Skeletal muscle satellite cell (primary cell): ENCODE measurements around a stretch of chr12.

DNA sequence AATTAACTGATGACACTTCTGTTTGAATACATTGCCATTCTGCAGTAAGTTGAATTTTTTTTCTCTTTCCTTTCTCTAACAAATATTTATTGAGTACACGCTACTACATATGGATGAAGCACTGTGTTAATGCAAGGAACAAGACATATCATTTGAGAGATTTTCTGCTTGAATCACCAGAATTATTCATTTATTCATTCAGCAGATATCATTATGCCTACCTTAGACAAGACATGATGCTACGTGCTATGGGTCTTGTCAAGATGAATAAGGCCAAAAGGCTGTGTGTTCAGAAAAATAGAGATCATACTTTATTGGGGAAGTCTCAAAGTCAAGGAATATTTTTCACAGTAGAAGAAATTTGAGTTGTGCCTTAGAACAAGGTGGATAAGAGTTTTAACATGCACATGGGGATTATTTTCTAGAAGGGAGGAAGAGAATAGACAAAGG lies 86.9 kb downstream of the SRGAP1 start:
- CAGE, long polyA plus RNA = no peak

GRCh38 chr12:64146702-64147880 lies 75.0 kb downstream of the KICS2 start:
- CAGE, long polyA plus RNA = no peak

DNA sequence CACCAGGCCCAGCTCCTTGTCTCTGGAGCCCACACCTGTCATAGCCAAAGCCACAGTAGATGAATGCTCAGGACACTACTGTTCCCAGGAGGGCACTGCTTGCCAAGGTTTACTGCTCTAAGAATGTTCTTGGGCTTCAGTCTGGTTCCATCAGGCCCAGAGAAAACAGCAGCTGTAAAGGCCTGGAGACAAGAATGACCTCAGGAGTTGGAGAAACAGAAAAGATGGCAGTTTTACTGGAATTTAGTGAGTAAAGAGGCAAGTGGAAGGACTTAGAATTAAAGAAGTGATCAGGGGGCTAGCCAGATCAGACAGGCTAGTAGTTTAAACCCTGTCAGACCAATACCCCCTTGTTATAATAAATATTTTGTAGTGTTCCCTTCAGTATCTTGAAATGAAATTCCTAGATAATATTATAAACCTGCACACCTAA lies 17.9 kb downstream of the TBK1 start:
- CAGE, long polyA plus RNA = no peak

DNA sequence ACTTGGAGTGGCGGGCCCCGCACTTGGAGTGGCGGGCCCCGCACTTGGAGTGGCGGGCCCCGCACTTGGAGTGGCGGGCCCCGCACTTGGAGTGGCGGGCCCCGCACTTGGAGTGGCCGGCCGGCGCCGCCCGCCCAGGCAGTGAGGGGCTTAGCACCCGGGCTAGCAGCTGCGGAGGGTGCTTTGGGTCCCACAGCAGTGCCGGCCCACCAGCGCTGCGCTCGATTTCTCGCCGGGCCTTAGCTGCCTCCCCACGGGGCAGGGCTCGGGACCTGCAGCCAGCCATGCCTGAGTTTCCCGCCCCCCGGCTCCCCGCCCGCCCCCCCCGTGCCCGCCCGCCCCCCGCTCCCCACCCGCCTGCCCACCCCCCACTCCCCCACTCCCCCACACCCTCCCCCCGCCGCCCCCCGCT lies 67.2 kb upstream of the RASSF3 start:
- CAGE, long polyA plus RNA = no peak

- CAGE, long polyA plus RNA = no peak
Observed at GRCh38 chr12:64583684-64584361, 26.5 kb upstream of the RASSF3 start.

DNA sequence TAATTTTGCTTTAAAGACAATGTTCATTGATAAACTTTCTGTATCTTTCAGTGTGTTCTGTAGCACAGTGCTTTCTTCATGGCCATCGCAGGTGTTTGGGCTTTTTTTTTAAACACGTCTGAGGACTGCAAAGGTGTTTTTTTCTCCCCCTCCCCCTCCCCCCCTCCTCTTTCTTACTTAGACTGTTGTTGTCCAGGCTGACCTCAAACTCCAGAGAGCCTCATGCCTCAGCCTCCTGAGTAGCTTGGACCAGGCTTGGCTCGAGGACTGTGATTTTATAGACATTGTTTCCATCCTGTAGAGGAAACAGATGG lies 41.9 kb downstream of the RASSF3 start:
- CAGE, long polyA plus RNA = no peak

DNA sequence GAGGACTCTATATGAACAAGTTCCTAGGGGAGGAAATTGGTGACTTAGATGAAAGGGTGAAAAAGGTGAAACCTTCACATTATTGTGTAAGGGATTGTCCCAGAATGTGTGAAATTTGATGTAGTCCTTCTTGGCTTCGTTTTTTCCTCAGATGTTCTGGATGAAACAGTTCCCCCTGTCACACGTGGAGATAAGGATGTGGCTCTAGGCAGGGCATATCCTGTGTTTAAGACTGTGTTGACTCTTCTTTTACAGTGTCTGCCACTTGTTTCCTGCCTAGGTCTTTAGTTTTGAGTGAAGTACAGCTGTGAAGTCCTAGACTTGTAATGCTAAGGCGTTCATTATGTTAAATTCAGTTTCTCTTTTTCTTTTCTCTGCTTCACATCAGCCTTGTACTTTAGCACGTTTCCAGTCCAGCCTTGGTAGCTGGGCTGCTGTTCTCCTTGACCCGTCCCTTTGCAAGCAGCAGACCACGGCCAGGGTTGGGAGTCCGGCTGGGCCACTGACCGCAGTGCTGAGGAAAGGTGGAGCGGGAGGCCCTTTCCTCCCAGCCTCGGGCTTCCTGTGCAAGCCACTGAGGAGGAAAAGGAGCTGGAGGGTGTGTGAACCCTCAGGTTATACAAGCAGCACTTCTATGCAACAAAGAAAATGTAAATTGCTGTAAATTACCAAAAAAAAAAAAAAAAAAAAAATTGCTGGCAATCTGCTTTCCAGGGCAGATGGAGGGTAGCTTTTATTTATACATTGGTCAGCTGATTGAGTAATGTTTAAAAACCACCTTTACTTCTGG lies 59.1 kb downstream of the RASSF3 start:
- CAGE, long polyA plus RNA = no peak

DNA sequence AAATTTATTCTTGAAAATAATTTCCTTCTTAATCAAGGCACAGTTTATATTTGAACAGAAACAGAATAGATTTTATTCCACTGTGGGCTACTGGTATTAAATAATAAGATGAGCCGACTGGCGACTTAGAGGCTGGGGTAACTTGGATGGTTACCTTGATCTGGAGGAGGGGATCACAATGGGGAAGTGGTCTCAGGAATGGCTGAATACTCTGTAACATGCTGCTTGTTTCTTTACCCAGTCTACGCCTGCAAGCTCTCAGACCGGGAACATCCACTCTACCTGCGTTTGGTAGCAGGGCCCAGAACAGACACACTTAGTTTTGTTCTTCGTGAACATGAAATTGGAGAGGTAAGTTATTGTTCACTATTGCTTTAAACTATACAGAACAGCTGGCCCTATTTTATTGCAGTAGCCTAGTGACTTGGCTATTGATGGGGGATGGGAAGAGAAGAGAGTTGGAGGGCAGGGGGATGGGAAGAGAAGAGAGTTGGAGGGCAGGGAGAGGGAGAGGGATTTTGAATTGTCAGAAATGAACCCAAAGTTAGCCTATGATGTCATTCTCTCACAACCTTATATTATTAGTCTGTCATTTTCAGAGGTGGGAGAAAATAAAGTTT lies 67.9 kb downstream of the GNS start:
- CAGE, long polyA plus RNA = no peak

GRCh38 chr12:64694550-64695783 lies 64.2 kb downstream of the GNS start:
- CAGE, long polyA plus RNA = no peak

- CAGE, long polyA plus RNA = no peak
Observed at GRCh38 chr12:64780238-64781461, 21.4 kb upstream of the GNS start.

- CAGE, long polyA plus RNA = no peak
Observed at GRCh38 chr12:64889782-64890431, 65.5 kb downstream of the TBC1D30 start.

DNA sequence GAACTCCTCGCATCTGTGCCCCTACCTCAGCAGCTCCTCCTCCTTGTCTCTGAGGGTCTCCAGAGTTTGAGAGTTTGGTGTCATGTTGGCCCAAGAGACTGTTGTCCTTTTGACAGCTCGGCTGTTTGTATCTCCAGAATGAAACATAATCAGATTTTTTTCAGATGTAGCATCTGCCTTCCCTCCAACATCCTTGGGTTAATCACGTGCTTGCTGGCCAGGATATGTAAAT lies 56.8 kb downstream of the HMGA2 start:
- CAGE, long polyA plus RNA = no peak

GRCh38 chr12:66237415-66238115 lies 48.6 kb downstream of the IRAK3 start:
- CAGE, long polyA plus RNA = no peak

- CAGE, long polyA plus RNA = no peak
Observed at GRCh38 chr12:66288136-66288687, 14.1 kb upstream of the HELB start.

- CAGE, long polyA plus RNA = no peak
Observed at GRCh38 chr12:66445144-66445642, 142.9 kb downstream of the HELB start.

- CAGE, long polyA plus RNA = no peak
Observed at GRCh38 chr12:67023523-67024470, 245.4 kb upstream of the CAND1 start.

- CAGE, long polyA plus RNA = no peak
Observed at GRCh38 chr12:67269074-67269198, 222 bp upstream of the CAND1 start.

DNA sequence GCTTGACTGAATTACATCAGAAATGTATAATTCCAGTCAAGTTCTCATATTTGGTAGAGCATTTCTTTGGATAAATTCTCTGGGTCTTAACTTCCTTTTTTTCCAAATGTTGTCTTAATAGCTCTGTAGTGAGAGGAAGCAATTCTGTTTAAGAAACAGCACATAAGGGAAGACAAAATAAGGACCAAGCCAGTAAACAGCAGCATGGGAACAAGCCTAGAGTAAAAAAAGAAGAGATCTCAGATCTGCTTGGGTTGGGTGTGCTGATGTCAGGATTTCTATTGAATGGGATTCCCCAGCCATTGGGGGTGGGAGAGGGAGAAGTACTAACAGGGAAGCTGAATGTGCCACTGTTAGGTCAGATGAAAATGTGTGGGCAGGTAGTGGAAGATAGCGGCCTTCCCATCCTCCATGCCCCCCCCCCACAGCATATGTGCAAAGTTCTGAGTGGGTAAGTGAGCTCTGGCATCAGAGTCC lies 14.1 kb upstream of the DYRK2 start:
- CAGE, long polyA plus RNA = no peak

DNA sequence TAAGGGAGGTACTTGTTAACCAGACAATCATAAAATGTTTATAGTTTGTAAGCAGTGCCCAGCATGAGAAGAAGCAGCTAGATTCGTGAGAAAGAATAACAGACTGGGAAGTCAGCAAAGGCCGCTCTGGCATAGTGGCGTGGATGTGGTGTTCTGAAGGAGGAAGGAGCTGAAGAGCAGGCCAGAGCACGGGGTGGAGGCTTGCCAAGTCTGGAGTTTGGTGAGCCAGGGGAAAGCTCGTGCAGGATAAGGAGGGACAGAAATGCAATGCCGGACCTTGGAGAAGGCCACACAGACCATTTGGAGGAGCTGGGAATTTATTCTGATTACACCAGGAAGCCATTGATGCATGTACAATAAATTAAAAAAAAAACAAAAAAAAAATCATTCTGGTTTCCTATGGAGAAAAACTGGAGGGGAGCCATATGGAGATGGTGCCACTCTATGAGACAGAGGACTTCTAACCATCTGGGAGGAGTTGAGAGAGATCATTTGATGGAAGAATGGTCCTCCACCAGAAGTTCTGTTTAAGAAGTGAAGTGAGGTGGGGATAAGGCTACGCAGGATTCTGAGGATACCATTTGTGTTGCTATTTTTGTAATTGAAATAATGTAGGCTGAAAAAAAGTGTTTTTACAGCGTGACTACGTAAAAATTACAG lies 19.3 kb downstream of the DYRK2 start:
- CAGE, long polyA plus RNA = no peak

DNA sequence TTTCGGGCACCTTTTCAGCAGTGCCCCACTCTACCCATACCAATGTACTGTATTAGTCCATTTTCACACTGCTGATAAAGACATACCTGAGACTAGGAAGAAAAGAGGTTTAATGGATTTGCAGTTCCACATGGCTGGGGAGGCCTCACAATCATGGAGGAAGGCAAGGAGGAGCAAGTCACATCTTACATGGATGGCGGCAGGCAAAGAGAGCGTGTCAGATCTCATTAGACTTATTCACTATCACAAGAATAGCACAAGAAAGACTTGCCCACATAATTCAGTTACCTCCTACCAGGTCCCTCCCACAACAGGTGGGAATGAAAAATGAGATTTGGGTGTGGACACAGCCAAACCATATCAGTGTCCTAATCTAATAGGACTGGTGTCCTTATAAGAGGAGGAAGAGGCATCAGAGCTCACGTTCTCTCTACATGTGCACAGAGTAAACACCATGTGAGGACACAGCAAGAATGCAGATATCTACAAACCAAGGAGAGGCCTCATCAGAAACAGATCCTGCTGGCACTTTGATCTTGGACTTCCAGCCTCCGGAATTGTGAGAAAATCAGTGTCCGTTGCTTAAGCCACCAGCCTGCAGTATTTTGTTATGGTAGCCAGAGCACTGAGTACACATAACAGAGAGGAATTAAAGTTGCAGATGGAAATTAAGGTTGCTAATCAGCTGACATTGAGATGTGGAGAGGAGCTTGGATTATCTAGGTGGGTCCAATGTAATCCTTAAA lies 25.9 kb downstream of the DYRK2 start:
- CAGE, long polyA plus RNA = no peak